Mammary microvascular endothelial cell (primary cell): ENCODE measurements around a stretch of chr19.

- RAMPAGE, long total RNA, result no peak
Observed at GRCh38 chr19:48492729-48492952, 19.0 kb downstream of the LMTK3 start.

DNA sequence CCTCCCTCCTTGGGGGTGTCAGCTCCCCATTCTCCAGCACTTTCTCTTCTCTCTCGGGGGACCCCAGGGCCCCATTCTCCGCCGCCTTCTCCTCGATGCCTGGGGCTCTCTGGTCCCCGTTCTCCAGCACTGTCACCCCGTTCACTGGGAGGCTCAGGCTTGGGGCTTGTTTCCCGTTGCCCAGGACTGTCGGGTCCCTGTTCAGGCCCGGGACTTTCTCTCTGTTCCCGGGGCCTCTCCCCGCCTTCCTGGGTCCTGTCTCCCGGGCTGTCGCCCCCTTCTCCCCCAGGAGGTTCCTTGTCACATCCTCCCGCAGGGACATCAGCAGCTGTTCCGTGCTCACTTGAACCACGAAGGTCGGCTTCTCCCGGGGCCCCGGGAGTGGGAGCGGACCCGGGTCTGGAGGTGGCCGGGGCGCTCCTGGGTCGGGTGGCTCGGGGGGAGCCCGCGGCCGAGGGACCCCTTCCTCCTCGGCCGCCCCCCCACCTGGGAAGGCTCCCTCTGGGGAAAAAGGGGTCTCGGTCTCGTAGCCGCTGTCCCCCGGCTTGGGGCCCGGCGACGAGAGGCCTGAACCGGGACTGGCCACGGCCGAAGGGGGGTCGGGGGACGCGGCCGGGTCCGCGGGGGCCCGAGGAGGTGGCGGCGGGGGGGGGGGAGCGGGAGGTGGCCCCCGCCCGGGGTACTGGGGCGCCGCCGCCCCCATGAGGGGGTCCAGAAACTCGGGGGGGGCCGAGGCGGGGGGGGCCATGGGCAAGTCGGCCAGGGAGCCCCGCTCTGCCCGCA, 13.3 kb downstream of the LMTK3 start:
- RAMPAGE, long total RNA, result no peak

GRCh38 chr19:48502014-48502721, 9.5 kb downstream of the LMTK3 start:
- RAMPAGE, long total RNA, result no peak

GRCh38 chr19:48612897-48613504, 1.9 kb downstream of the FAM83E start:
- RAMPAGE, long total RNA, result no peak

- RAMPAGE, long total RNA, result no peak
Observed at GRCh38 chr19:48636788-48637233, 368 bp downstream of the DBP start.

DNA sequence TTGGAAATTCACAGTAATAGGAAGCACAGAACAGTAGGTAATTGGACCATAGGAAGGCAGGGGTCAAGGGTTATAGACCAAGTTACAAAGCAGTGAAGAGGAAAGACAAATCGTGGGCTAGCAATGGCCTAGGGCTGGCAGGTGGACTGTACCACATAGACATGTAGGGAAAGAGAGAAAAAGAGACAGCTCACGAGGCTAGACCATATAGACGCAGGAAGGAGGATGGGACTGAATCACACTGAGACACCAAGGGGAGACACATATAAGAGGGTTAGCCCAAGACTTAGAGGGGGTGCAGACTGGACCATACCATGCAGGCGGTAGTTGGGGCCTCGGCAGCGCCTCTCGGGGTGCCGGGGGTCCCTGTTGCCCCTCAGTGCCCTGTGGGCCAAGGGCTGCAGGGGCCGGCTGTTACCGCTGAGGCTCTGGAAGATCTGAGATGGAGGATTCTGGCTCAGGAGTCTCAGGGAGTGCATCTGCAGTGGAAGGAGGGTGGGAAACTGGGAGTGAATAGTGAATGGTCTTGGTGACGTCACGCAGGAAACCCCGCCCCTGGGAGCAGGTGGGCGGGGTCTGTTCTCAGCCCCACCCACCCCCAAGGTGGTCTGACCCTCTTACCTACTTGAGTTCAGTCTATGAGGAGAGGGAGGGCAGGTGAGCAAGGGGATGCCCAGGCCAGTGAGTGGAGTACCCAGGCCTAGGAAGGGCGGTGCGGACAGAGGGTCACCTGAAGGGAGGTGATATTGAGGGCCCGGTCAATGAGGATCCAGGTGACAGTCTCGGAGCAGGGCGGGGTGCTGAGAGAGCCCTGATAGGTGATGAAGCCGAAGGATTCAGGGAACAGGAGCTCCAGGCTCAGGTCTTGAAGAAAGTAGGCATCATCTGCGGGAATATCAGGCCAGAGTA, 1.6 kb upstream of the DBP start:
- RAMPAGE, long total RNA, result no peak

GRCh38 chr19:48674375-48674902, 1.6 kb upstream of the NTN5 start:
- RAMPAGE, long total RNA, result no peak

- RAMPAGE, long total RNA, result no peak
Observed at GRCh38 chr19:48806332-48807589, 4.1 kb downstream of the BCAT2 start.

DNA sequence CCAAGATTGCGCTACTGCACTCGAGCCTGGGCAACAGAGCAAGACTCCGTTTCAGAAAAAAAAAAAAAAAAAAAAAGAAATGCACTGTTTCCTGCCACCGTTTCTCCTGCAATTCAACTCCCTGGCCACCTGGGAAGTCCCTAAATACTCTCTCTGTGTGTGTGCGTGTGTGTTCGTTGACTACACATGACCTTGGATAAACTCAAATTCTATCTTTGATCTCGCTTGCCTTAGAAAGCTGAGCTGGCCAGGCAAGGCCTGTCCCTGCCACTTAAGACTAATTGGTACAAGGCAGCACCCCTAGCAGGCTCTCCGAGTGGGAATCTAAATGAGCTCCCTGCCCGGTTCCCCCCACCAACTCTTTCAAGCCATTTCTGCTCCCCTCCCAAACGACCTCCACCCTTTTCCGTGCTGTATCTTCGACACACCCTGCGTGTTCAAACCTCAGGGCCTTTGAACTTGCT, 5.2 kb upstream of the BCAT2 start:
- RAMPAGE, long total RNA, result no peak

- RAMPAGE, long total RNA, result no peak
Observed at GRCh38 chr19:48907658-48908132, 7.6 kb downstream of the NUCB1 start.

DNA sequence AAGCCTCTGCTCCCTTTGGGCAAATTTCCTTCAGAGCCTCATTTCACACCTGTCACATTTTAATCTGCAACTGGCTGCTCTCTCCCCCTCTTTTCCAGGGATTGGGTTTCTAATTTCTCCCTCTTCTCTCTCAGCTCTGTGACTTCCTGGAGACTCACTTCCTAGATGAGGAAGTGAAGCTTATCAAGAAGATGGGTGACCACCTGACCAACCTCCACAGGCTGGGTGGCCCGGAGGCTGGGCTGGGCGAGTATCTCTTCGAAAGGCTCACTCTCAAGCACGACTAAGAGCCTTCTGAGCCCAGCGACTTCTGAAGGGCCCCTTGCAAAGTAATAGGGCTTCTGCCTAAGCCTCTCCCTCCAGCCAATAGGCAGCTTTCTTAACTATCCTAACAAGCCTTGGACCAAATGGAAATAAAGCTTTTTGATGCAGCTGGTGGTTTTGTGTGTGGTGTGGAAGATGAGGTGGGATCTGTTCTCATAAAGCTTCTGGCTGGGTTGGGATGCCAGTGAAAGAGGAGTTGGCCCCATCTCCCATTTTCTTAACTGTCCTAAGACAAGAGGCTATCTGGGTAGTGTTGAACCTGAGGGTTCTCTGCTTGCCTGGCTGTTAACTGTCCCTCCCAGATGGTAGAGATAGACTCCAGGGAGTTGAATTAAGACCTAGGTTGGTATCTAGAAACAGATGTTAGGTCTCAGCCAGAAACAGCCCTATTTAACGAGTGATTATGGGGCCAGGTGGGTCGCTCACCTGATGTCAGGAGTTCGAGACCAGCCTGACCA, 1.5 kb downstream of the FTL start:
- RAMPAGE, long total RNA, result no peak

DNA sequence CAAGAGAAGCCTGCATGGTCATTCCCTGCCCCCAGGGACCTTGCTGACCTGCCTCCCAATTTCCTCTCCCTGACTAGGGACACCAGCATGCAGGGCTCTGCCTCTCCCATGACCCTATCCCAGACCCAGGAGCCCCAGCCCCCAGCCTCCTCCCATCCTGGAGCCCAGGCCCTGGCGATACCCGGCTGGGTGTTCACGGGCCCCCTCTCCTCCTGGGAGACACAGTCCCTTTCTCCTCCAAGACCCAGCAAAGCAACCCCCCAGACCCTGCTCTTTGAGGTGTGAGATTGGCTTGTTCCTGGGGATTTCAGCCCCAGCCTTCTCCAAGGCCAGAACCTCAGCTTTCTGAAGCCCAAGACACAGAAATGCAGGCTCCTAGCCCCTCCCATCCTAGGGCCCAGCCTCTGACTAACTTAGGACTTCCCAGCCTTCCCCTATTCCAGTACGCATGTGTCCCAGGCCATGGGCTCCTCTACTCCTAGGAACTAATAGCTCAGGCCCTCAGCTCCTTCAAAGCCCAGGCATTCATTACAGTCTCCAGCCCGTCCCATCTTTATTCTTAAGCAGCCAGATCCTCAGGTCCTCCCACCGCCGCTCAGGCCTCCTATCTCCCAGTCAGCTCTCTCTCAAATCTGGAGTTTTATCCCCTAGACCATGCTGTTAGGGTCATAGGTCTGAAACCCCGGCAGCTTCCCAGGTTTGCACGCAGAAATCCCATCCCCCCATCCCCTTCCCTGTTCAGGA, 976 bp downstream of the GYS1 start:
- RAMPAGE, long total RNA, result no peak

DNA sequence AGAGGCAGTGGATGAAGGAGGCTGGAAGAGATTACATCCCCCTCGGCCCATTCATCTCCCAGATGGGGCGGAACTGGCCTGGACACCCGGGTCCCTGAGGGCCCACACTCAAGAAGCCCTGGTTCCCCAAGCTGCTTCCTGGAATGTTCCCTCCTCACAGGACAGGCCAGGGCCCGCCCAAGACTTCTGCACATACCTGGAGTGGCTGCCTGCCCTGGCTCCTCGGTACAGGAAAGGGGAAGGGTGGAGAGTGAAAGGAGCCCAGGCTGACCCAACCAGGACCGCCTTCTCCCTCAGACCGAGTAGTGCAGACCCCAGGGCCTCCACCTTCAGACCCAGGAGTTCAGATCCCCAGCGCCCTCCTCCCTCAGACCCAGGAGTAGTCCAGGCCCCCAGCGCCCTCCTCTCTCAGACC, 536 bp downstream of the NTF4 start:
- RAMPAGE, long total RNA, result no peak

GRCh38 chr19:49147975-49148700, 7.1 kb downstream of the HRC start:
- RAMPAGE, long total RNA, result no peak

DNA sequence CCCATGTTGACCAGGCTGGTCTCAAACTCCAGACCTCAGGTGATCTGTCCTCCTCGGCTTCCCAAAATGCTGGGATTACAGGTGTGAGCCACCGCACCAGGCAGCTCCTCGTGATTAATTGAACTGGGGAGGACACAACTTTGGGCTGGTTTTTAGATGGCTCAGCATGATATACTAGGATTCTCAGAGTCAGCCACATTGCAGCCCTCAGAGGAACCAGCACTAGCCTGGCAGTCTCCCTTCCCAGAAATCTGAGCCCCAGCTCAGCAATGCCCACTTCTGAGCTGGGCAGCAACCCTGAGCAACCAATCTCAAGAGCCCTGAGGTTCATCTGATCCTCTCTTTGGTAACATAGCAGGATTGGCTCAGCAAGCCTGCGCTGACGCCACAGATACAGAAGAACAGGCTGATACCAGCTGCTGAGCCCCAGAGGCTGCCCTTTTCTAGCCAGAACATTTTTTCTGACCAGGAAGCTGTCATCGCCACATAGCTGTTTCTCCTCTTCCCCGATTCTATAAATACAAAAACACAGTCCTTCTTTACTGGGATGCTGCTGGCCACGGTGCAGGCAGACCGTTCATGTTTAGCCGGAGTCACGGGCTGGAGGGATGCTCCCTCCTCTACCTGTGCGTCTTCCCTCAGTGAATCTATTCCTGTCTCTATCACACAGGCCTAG, 59.7 kb downstream of the TRPM4 start:
- RAMPAGE, long total RNA, result no peak

- RAMPAGE, long total RNA, result no peak
Observed at GRCh38 chr19:49333508-49334422, 1.4 kb upstream of the CD37 start.

- RAMPAGE, long total RNA, result no peak
Observed at GRCh38 chr19:49337537-49338230, 2.5 kb downstream of the CD37 start.

GRCh38 chr19:49436052-49436918, 5.0 kb downstream of the SLC17A7 start:
- RAMPAGE, long total RNA, result no peak

DNA sequence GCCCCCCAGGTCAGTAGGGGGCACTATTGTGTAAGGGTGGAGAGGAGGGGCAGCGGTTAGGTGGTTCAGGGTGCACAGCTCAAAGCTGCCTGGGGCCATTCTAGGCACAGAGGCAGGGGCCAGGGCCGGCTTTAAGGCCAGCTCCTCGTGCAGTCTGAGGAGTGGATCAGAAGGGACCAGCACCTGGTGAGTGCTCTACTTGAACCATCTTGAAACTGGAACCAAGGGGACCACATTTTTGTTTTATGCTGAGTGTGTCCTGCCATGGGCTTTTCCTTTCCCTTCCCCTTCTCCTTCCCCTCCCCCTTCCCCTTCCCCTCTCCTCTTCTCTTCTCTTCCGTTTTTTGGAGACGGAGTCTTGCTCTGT, 5.7 kb upstream of the FCGRT start:
- RAMPAGE, long total RNA, result no peak

- RAMPAGE, long total RNA, result no peak
Observed at GRCh38 chr19:49571325-49571628, 9.1 kb downstream of the NOSIP start.